Measurements from ENCODE around the gene MLLT10.

DNA sequence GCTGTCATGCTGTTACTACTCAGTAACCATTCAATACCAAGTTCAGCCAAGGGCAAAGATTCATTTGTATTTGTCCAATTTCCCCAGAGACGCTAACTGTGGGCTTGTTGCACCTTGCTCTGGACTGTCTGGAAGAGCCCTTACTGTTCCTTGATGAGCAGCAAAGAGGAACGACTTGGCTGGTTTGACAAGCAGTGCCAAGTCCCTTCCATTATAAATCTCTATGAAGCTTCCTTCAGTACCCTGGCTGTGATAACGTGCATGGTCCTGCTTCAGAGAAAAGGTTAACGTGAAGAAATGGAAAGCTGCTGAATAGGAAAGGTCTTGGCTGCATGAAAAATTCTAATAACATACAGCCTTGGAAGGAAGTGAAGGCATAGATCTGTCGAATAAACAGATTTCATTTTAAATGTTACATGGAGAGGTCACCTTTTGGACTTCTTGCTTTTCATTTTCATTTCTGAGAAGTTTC is 2.0 kb downstream of the MALRD1 start:
- PRO-cap, result no peak

DNA sequence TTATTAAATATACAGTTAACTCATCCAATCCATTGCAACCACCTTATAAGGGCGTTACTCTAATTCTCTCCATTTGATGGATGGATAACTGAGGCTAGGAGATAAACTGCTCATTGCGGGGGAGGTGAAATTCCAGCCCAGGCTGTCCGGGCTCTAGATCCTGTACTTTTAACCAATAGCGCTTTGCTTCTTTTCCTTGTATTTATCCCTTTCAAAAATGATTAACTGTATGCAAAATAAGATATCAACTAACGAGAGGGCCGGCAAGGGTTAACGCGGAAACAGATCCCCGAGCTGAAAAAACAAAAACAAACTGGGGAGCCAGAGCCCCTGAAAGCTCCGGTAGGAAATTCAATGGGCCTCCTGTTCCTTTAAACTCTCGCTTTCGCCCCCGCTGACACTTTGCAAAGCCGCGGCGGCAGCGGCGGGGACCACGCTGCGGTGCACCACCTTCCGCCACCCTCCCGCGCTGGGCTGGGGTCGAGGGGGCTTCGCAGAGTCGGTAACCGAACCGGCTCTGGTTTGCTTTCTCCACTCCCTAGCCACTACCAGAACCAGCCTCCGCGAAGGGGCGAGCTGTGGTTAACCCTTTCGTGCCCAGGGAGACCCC is 984 bp upstream of the PLXDC2 start:
- PRO-cap, result bidirectional peak, plus-strand start at position 400 of the sequence, minus-strand start at position 387 of the sequence; bidirectional peak, plus-strand start outside the sequence, minus-strand start at position 556 of the sequence

DNA sequence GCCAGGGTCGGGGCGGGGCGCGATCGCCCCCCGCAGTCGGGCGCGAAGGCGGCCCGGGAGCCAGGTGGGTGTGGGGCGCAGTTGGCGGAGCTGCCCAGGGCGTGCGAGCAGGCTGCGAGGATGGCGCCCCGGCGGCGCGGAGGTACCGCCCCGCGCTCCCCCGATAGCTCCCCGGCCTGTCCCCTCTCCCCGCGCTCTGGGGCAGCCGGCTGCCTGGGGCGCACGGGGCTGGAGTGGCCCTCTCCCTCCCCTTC is 552 bp upstream of the PLXDC2 start:
- PRO-cap, result bidirectional peak, plus-strand start at position 84 of the sequence, minus-strand start outside the sequence; bidirectional peak, plus-strand start outside the sequence, minus-strand start at position 235 of the sequence

DNA sequence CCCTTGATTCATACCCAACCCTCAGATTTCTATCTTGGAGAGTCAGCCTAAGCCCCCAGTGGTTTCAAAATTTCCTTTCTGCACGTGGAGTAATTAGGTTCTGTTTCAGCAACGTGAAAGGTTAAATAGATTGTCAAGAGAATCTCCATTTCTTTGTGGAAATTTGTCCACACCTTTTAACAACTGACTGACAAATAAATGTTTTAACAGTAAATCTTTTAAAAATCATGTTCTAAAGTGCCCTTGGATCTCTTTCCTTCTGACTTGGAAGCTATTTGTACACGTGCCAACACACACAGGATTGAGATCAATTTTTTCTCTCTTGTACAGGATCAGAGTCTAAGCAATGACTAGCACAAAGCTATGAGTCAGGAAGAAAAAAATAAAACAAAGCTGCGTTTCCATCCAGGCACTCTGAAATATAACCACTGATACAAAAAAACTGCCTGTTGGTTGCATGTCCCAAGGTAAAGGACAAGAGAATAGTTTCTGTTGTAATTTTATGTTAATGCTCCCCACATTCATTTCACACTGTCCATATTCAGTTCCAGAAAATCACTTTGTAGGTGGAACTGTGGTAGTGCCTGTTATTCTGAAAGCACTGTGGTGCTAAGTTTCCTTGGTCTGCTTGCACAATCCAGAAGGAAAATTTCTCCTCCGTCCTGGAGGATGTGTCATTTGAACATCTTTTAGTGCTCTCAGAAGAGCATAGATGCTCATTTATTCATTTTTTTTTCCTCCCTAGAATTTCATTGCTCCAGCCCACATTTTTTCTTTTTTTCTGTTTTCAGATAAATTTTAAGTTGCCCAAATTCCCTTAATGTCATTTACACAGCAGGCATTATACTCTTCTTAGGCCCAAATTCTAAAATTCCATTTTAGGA is 113.3 kb downstream of the PLXDC2 start:
- PRO-cap, result no peak

DNA sequence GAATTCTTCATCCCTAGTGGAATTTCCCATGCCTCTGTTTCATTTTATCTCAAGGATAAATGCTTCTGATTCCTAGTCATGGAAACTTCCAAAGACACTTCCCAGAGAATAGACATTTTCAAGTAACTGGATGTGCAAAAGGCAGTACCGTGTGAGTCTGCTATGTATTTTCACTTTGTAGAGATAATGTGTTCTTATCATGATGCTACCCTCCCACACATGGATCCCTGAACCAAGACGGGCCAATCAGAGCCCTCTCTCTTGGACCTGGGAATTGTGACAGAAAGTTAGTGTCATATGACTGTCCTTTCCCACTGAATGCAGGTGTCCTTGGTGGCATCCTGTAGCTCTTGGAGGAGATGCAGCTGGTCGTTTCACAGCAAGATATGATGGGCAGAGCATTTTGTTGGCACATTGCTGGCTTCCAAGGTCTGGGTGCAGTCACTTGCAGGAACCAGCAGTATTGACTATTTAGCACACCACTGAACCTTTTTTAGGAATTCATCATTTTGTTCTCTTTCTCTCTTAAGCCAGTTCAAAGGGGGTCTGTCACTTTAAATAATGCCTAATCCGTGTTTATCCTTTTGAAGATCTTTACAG is 124.9 kb downstream of the PLXDC2 start:
- PRO-cap, result no peak

DNA sequence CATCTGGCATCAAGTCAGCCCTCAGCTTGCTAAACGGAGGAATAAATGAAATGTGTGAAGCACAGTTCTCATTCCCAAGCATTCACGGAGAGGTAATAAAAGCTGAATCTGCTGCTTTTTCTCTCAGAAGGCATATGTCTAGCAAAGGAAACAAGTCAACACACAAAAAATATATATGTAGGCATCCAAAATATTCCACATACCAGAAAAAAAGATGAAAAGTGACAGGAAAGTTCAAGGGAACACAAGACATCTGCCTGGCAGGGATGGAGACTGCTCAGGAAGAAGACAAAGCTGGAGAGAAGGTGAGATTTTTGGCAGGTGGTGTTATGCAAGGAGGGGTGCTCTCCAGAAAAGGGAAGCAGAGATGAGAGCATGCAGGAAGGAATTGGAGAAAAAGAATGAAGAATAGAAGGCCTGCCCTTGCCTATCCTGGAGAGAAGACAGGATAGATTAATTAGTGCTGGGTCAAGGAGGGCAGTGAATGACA is 293.7 kb downstream of the PLXDC2 start:
- PRO-cap, result no peak

DNA sequence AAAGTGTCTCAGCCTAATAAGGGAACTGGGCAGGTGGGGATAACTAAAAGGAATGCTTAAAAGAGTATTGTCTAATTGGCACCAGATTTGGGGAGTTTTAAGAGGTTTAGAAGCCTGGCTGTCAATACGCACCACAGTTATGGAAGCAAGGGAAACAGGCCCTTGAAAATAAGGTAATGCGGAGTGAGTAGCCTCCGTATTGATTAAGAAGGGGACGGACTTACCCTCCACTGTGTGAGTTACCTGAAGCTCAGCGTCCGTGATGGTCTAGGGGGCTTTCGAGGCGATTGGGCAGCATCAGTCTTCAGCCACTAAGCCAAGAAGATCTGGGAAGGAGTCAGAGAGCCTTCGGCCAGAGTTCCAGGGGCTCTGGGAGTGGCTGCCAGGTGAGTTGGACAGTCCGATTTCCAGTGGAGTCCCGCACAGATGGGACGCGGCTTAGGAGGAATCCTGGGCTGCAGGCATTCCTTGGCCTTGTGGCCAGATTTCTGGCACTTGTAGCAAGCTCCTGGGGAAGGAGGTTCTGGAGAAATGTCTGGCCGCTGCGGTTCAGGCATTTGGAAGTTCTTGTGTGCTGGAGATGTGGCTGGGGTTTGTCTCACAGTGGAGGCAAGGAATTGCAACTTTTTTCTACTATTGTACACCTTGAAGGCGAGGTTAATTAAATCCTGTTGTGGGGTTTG is 306.0 kb downstream of the PLXDC2 start:
- PRO-cap, result no peak

DNA sequence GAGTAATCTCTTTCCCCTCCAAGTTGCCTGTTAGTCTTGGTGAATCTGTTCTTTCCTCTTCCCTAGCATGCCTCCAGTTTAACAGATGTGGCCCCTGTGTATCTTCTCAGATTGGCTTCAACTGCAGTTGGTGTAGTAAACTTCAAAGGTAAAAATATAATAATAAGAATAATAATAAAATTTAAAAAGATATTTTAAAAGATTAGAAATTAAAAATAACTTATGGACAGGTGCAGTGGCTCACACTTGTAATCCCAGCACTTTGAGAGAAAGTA is 361.0 kb downstream of the PLXDC2 start:
- PRO-cap, result no peak

DNA sequence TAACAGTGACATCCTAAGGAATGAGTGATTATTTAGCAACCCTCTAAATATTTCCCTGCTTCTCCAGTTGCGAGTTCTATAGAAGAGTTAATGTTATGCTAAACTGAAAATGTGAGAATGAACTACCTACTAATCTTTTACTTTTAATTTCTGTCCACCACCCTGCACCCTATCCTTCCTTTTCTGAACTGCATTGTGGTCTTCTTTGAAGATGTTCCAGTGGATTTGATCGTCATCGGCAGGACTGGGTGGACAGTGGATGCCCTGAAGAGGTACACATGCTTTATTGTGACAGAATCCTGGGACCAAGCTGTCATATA is 395.2 kb downstream of the PLXDC2 start:
- PRO-cap, result no peak

- PRO-cap, result no peak
Measured at GRCh38 chr10:20598597-20599057, 298.5 kb downstream of the NEBL start.

- PRO-cap, result no peak
Measured at GRCh38 chr10:20891406-20891655, 5.8 kb downstream of the NEBL start.

DNA sequence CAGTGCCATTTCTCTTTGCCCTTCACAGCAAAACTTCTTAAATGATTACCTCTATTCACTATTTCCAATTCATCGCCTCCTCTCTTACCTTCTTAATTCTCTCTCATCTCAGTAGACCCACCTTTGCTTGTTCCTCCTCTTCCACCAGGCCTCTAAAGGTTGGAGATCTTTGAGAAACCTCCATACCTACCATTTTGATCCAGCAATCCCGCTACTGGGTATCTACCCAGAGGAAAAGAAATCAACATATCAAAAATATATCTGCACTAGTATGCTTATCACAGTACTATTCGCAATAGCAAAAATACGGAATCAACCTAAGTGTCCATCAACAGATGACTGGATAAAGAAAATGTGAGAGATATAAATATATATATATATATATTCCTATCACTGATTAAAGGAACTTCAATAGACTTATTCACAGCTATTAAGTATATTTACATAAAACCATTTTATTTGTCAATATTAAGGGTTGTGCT is 31.8 kb upstream of the NEBL start:
- PRO-cap, result no peak

DNA sequence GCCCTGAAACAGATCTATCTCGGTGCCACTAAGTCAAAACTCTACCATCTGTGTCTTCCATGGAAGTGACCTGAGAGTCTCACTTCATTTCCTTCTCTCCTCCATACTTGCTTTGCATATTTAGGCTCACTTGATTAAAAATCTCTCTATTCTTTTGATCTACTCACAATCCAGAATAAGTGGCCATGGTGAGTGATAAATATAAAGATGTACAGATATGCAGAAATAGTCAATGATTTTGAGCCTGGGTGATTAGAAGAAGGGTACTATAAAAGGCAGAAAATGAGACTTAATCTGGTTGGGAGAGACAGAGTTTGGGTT is 225.2 kb upstream of the NEBL start:
- PRO-cap, result no peak

GRCh38 chr10:21166611-21167311 is 269.6 kb upstream of the NEBL start:
- PRO-cap, result no peak

- PRO-cap, result bidirectional peak, plus-strand start at chr10:21527353, minus-strand start at chr10:21527238; bidirectional peak, plus-strand start at chr10:21527497, minus-strand start at chr10:21527543
Measured at GRCh38 chr10:21526950-21527714, 1.6 kb upstream of the SKIDA1 start.

DNA sequence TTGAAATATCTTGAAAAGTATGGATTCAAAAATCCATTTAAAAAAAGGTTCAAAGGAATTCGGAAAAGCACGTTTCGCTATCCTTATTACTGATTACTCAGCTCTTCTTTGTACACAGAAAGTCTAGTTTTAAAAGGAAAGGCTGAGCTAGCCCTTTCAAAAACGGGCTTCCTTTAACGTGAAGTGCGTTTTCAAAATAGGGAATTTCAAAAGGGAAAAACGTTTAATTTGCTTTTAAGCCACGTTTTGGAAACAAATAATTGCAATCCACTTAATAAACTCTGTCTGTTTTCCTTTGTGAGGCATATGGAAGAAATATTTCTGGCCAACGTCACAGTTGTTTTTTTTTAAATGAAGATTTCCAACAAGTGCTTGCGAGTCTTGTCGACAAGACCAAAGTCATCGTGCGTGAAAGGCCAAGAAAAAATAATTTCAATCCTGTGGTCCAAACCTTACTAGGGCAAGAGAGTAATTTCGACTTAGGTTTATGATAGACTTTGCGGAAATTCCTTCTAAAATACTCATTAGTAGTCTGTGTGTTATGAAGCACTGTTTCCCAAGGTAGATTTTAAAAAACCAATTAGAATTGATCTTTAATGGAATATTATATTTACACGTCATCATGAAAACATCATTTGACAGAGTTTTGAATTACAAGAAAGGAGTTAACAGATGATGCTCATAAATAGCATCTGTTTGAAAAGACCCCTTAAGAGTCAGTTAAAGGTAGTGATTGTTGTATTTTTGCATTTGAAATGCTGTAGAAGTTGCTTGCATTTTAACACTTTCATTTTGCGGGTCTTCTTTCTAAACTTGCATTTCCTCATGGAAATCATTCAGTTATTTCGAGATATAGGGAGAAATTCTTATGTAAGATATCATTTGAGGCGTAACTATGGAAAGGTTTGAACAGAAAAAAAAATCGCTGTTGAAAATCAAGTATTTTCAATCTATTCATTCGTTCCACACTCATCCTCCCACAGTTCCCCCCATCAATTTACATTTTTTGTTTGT is 2.5 kb upstream of the SKIDA1 start:
- PRO-cap, result no peak

GRCh38 chr10:21533870-21534570 is at the start of gene MLLT10:
TSS of gene MLLT10 (plus strand) at chr10:21534232.
- PRO-cap, result bidirectional peak, plus-strand start at chr10:21534205, minus-strand start at chr10:21533954; bidirectional peak, plus-strand start at chr10:21534328, minus-strand start at chr10:21534244; bidirectional peak, plus-strand start at chr10:21534766, minus-strand start at chr10:21534504

DNA sequence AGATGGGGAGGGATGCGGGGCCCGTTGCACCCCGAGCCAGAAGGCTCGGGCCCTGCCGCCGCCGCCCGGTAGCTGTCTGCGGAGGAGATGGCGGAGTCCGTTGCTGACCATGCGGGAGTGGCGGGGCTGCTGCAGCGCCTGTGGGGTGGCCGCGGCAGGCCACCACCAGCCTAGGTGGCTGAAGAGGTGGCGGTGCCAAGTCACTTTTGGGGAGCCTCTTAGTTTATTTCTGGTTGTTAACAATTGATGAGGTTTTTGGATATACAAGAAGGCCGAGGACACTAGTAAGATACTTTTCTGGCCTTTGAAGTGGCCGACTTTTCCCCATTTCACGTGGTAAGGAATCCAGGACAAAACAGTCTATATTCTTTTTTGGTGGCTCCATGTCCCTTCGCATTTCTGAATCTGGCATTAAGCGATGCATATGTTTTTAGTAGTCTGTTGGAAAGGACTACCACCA is 1.3 kb downstream of the MLLT10 start:
- PRO-cap, result unidirectional peak, minus-strand start at position 78 of the sequence

GRCh38 chr10:21724946-21725380 is 190.9 kb downstream of the MLLT10 start:
- PRO-cap, result bidirectional peak, plus-strand start at chr10:21725125, minus-strand start at chr10:21724904

DNA sequence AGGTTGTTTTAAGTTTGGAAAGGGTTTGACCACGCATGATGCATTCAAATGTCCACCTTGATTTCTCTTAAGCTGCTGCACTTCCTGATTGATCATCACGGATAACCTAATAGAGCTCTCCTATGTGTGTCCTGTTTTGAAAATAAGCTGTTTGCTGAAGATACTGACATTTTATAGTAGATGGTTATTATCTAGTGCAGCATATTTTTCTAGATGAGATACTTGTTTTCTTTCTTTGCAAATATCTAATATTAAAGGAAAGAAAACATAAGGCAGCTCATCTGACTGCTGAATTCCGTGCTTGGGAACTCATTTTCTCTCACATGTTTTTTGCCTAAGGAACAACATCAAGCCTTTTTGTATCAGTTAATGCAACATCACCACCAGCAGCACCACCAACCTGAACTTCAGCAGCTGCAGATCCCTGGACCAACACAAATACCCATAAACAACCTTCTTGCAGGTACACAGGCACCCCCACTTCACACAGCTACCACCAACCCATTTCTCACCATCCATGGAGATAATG is 205.7 kb downstream of the MLLT10 start:
- PRO-cap, result no peak